ENCODE results near the gene SRD5A1.

DNA sequence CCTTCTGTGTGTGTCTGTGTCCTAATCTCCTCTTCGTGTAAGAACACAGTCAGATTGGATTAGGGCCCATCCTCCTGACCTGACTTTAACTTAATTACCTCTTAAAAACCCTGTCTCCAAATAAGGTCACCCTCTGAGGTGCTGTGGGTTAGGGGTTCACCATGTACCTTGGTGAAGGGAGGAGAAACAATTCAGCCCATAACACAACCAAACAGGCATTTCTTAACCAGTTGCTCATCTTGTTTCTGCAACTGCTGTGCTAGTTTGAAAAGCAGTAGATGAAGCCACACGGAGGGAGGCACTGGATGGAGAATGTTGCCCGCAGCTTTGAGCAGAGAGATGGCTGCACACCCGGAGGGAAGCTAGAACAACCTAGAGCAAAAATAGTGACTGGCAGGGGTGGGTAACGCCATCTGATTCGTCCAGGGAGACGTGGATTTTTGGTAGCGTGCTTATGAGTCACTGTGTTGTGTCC is 5.7 kb downstream of the UBE2QL1 start:
- RRBS: no CpG with 5 or more reads among the region's 8 CpGs

- RRBS: no CpG with 5 or more reads among the region's 3 CpGs
Measured at GRCh38 chr5:6599493-6599918, 33.3 kb downstream of the NSUN2 start.

- RRBS: 1% methylated on average over 11 of the region's 91 CpGs
Measured at GRCh38 chr5:6633185-6633974, at the start of gene SRD5A1. Gene SRD5A1, plus strand, starts transcription at chr5:6633440.

GRCh38 chr5:6634932-6635407 is 1.7 kb downstream of the SRD5A1 start:
- RRBS: no CpG with 5 or more reads among the region's 1 CpG

GRCh38 chr5:6674162-6674630 is 39.0 kb upstream of the TENT4A start:
- RRBS: no CpG with 5 or more reads among the region's 5 CpGs

DNA sequence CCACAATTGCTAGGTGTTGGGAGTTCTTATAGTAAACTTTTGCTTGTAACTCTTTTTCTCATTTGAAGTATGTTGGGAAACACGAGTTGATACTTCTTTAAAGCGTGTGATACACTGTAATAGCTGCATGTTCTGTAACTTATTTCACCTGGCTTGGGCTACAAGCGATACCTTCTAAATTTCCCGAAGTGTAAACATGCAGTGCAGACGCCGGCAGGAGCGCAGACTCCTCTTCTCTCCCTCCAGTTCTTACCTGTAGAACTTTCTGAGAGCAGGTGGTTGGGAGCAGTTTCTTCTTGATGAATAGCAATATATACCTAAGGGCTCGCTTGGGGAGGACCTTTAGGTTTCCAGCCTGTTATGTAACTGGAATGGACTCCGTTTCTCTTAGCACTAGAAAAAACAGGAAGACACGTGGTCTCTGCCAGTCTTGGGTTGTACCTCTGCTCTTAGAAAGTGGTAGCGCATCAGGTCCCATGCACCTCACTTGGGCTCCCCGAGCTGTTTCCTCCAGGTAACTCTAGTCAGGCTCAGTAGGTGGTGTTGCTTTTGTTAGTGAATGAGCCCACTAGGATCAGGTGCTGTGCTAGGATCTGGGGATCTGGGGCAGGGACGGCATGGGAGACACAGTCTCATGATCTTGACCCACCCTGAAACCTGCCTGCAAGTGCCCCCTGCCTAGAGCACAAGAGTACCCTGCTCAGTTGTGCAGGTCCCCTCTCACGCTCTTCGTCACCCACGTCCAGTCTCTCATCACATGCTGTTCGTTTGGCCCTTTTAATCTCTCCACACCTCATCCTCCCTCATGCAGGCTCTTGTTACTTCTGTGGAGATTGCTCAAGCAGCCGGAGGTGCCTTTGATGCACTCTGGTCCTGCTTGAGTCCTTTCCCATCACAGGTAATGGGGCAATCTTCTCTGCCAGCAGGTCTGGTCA is 2.7 kb downstream of the TENT4A start:
- RRBS: no CpG with 5 or more reads among the region's 18 CpGs

- RRBS: no CpG with 5 or more reads among the region's 12 CpGs
Measured at GRCh38 chr5:6721233-6722188, 8.3 kb downstream of the TENT4A start.

- RRBS: no CpG with 5 or more reads among the region's 11 CpGs
Measured at GRCh38 chr5:6757077-6757862, 44.0 kb downstream of the TENT4A start.

GRCh38 chr5:6766380-6767203 is 53.4 kb downstream of the TENT4A start:
- RRBS: no CpG with 5 or more reads among the region's 18 CpGs

GRCh38 chr5:7394797-7395381 is 1.0 kb upstream of the ADCY2 start:
- RRBS: 7% methylated on average over 10 of the region's 45 CpGs

DNA sequence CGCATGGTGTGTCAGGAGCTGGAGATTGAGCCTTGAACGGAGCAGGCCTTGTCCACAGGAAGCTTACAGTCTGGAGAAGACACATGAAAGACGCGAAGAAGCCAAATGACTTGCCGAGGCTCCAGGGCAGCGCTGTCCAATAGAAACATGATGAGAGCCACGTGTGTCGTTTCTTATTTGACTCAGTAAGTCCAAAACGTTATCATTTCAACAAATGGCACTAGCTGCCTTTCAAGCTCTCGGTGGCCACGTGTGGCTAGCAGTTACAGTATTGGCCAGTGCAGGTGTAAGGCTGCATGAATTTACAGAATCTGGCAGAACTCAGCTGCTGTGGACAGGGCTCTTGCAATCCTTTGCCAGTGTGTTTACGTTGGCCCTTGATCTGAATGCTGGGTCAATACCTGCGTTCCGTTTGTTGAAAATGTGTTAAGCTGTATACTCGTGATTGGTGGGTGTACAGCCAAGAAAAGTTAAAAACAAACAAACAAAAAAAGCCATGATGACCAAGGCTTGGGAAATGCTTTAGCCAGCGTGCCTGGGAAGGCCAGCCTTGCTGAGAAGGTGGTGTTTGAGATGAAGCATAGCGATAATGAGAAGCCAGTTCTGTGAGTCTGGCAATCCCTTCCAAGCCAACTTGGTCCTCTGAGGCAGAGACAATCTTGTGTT is 601 bp upstream of the CFAP90 start:
- RRBS: no CpG with 5 or more reads among the region's 17 CpGs

DNA sequence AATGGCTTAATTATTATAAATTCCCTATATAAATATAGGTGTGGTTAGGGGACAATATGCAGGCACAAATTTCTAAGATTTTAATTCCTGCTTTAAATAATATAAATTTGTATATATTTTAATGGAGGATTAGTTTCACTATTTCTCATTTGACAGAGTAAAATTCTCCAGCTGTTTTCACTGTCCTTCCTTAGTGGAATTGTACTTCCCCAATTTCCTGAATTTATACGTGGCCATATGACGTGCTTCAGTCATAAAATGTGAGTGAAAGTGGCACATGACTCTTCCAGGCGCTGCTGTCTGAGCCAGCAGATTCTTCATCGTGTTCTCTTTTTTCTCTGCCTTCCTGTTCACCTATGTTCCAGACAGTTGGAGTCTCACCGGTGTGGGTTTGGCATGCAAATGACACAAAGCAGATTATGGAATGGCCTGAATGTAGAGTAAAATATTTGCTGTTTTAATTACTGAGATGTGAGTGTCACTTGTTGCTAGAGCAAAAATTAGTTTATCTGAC is 684.1 kb downstream of the SEMA5A start:
- RRBS: no CpG with 5 or more reads among the region's 5 CpGs

DNA sequence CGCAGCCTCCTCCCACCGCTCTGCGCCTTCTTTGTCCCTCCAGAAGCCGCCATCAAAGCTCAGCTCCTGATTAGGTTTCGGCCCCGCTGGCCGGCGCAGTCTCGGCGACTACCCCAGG is 224 bp upstream of the MARCHF6 start:
- RRBS: no CpG with 5 or more reads among the region's 10 CpGs

- RRBS: no CpG with 5 or more reads among the region's 9 CpGs
Measured at GRCh38 chr5:10457814-10458282, 16.2 kb downstream of the ROPN1L start.

DNA sequence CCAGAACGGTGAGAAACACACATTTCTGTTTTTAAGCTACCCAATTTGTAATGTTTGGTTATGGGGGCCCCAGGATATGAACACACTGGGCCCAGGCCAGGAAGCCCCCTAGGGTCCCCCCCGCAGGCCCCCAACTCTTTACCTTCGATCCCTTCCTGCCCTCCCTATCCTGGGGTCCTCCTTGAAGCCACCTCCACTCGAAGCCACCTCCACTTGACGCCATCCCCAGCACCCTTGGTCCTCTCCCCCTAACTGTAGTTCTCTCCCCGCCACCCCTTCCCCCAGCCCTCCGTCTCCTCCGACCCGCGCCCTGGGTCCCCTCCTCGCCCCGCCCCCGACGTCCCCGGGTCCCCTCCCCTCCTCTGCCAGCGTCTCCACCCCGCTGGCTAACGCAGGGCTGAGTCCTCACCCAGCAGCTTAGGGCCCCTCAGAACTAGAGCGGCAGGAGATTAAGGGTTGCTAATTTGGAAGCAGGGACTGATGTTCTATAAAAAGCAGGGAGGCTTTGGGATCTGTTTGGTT is 30.7 kb upstream of the ANKRD33B start:
- RRBS: no CpG with 5 or more reads among the region's 19 CpGs

- RRBS: no CpG with 5 or more reads among the region's 8 CpGs
Measured at GRCh38 chr5:10595231-10595765, 31.4 kb downstream of the ANKRD33B start.

DNA sequence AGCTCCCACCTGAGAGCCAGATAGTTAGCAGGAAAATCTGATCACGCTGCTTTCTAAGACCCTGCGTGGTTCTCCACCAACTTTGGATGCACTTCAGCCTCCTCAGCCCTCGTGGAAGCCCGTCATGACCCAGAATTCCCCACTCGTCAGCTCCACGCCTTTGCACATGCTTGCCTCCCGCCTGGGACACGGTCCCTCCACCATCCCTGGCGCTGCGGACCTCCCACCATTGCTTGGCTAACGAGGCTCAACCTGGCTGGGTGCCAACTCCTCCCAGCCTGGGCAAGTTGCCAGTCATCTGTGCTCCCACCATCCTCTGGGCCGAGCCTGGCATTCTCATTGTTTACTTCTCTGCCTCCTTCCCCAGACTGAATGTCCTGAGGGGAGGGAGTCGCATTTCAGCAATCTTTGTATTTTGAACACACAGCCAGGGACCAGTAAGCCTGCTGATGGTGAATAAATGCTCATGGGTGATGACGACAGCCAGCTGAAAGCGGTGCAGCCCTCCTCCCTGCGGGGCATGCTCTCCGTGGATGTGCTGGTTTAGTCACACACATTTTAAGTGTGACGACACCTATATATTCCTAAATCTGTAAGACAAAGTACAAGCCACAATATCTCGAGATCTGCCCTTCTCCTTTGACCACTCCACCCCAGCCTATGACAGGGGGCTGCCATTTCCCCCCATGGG is 37.5 kb downstream of the ANKRD33B start:
- RRBS: no CpG with 5 or more reads among the region's 19 CpGs

- RRBS: no CpG with 5 or more reads among the region's 17 CpGs
Measured at GRCh38 chr5:10679559-10680416, 81.2 kb downstream of the DAP start.

DNA sequence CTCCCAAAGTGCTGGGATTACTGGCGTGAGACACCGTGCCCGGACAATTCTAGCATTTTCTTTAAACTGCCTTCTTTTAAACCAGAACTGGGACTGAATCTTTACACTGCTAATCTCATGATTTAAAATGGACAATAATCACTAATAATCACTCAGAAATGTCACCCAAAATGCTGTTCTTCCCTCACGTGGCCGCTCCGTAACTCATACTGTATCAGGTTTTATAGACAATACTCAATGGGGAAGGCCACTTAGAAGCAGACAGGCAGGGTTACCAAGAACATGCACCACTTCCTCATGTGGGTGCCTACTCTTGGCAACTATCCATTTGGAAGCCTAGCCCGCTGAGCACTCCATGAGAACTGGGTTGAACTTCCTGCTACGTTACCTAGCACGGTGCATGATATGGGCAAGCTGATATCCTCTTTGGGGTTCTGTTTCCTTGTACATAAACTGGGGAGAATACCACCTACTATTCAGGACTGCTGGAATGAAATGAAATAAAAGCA is 14.4 kb downstream of the DAP start:
- RRBS: no CpG with 5 or more reads among the region's 9 CpGs